Left common carotid artery plus branches (tissue), 1 donor: ENCODE data around the genes BLCAP and VSTM2L.

- PRO-cap = no peak
Observed at GRCh38 chr20:36611383-36612408, 6.1 kb downstream of the RAB5IF start.

DNA sequence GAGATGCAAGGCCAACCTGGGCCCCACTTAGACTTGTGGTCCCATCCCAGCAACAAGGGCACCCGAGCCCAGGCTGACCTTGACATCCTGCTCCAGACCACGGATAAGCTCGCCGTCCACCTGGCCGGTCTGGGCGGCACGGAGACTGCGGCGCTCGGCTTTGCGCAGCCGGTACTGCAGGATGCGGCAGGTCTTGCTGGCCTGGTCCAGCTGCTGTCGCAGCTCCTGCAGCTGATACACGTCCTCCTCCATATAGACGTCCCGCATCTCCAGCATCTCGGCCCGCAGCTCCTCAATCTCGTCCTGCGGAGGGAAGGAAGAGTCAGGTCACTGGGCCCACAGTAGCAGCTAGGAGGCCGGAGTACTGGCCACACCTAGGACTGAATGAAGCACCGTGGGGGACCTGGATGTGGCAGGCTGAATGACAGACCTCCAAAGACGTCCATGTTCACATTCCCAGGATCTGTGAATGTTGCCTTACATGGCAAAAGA is 24.2 kb downstream of the SOGA1 start:
- PRO-cap = no peak

GRCh38 chr20:36845650-36846428 is 17.5 kb downstream of the SOGA1 start:
- PRO-cap = no peak

- PRO-cap = no peak
Observed at GRCh38 chr20:36859162-36859948, 4.0 kb downstream of the SOGA1 start.

DNA sequence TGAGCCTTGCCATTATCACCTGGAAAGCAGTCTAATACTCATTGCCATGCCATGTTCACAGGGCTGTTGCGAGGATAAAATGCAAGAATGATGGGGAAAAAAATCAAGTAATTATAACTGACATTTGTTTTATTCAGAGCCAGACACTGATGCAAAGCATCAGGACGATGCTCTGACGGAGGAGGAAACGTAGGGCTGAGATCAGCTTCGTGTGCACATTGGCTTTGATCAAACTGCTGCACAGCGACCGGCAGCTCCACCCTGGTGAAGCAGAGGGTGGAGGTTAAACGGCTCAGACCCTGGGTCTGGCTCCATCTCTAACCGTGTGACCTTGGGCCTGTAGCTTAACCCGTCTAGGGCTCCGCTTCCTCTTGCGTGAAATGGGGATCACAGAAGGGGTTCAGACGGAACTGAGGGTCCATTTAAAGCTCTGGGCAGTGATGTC is 796 bp downstream of the RBL1 start:
- PRO-cap = no peak

- PRO-cap = no peak
Observed at GRCh38 chr20:37096575-37097199, 890 bp upstream of the RBL1 start.

DNA sequence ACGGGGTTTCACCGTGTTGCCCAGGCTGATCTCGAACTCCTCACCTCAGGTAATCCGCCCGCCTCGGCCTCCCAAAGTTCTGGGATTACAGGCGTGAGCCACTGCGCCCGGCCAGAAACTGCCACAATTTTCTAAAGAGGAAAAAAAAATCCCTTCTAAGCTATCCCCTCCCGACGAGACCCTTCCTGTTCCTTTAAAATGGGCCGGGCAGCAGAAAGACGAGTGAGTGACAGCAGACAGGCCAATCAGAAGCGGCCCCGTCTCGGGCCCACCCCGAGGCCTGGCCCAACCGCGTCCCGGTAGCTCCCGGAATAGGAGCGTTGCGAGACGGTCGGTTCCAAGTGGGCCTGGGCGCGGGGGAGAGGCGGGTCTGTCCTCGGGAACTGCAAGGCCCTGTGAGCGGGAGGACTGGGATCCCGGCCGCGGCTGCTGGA is 358 bp upstream of the RPN2 start:
- PRO-cap = bidirectional peak, plus-strand start outside the sequence, minus-strand start at position 184 of the sequence

DNA sequence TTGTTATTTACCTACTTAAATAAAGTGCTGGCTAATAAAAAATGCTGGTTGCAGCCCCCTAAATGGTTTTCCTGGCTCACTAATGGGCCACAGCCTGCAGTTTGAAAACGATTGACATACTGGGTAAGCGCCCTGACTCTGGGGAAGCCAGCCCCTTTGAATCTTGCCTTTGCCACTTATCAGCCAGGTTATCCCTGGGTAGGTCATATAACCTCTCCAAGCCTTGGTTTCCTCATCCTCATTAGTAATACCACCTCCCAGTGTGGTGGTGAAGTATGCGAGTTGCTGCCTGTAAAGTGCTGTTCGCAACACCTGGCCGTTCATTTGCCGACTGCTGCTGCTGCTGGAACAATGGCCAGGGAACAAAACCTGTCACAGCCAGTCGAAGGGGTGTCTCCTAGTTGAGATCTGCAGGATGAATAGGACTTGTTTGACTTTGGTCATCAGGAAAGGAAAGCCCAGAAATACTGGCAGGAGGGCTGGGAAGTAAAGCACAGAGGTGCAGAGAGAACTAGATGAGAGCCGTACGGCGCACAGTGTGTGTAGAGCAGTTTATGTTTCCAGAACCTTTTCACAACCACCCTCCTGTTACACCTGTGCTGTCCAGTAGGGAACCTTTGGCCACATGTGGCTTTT is 6.1 kb downstream of the MANBAL start:
- PRO-cap = no peak

DNA sequence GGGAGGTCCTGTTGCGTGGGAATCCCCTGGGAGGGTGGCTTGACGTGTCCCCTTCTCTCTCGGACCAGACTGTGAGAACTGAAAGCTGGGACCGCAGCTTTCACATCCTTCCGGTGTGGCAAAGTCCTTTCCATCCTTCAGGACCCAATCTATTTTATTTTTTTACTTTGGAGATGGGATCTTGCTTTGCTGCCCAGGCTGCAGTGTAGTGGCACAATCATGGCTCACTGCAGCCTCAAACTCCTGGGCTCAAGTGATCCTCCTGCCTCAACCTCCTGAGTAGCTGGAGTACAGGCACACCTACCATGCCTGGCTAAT is 9.1 kb upstream of the SRC start:
- PRO-cap = no peak

GRCh38 chr20:37393407-37394271 is 47.7 kb downstream of the SRC start:
- PRO-cap = no peak

DNA sequence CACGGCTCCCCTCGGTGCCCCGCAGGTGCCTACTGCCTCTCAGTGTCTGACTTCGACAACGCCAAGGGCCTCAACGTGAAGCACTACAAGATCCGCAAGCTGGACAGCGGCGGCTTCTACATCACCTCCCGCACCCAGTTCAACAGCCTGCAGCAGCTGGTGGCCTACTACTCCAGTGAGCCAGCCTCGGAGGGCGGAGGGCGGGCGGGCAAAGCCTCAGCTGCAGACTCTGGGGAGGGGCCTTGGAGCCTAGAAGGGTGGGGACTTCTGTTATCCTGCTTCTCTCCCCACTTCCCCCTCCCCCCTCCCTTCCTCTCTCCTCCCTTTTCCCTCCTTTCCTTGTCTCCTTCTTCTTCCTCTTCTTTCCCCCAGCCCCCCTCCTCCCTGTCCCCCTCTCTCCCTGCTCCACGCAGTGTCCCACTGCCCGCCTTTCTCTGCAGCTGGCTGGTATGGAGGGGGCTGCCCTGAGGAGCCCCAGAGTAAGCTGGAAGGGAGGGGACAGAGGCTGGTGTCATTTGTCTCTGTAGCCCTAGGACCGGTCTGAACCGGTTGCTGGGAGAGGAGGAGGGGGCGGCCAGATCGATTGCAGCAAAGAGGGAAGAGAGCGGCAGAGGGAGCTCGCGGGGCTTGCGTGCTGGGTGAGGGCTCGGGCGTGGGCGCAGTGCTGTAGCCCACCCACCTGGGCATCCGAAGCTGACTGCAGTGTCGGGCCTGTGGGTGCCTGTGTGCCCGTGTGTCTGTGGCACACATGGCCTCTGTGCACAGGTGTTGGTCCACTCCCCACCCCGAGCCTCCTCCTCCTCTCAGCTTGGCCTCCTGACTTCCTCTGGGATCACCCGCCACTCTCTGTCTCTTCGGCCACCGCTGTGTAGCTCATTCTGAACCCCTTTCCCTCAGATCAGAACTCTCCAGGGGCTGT is 50.5 kb downstream of the SRC start:
- PRO-cap = no peak

GRCh38 chr20:37405132-37405530 is 59.2 kb downstream of the SRC start:
- PRO-cap = no peak

DNA sequence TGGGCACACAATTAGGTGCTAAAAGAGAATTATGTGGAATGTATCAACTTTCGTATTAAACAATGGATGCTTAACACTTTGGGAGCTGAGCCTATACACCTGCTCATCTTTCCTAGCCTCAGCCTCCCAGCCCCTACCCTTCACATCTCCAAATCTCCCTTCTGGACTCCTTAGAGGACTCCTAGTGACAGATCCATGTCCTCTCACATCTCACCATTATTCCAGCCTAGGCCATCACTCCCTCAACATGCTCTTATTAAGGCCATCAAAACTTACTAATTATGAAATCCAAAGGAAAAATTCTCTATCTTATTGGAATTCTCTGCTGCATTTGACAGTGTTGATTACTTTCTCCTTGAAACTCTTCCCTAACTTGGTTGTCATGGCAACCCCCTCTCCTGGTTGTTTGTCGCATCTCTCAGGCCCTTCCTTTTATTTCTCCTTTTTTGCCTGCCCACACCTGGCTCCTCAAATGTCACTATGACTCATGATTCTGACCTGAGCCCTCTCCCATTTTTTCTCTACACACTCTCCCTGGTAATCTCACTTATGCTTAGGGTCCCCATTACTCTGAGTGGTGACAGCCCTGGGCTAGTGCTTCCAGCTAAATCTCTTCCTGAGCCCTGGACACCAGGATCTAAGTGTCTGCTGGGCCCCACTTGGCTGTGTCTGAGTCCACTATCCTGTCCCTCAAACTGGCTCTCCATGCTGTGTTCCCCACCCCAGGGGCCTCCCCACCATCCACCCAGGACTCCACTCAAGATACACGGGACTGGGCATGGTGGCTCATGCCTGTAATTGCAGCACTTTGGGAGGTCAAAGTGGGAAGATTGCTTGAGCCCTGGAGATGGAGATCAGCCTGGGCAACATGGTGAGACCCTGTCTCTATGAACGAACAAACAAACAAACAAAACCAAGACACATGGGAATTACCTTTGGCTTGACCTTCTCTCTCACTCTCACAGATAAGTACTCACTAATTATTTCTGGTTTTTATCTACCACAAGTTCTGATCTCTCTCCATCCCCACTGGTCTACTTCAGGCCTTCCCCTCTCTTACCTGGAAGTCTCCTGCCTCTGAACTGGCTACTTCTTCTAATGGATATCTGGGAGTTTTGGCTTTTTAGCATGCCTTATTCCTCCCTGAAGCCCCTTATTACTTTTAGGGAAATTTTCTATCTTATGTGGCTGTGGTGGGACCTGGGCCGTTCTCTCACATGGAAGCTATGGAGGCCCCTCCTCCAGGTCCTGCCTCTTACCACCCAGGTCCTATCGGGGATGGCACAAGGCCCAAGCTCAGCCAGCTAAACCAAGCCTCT is 16.5 kb upstream of the NNAT start:
- PRO-cap = no peak

DNA sequence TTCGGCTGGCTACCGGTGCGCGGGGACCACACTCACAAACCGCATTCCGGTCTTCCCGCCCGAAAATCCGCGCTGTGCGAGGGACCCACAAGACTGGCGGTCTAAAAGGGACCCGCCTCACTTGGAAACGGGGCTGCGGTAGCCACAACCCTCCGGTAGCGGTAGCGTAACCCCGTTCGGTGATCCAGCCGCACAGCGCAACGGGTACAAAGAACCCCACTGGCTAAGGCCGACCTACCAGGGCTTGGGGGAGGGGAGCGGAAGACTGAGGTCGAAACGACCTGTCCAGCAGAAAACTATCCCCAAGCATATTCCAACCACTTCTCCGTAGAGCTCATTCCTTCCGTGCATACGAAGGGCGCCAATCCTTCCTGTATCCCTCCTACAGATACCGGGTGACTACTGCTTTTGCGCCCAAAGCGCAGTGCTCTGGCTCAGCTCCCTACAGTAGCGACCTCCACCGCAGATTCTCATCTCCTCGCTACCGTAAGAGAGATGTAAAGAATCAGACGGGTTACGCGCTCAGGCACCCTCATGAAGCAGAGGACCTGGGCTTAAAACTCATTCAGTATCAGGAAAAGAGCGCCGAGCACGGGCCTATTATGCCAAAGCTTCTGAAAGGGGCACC is 736 bp upstream of the NNAT start:
- PRO-cap = no peak

DNA sequence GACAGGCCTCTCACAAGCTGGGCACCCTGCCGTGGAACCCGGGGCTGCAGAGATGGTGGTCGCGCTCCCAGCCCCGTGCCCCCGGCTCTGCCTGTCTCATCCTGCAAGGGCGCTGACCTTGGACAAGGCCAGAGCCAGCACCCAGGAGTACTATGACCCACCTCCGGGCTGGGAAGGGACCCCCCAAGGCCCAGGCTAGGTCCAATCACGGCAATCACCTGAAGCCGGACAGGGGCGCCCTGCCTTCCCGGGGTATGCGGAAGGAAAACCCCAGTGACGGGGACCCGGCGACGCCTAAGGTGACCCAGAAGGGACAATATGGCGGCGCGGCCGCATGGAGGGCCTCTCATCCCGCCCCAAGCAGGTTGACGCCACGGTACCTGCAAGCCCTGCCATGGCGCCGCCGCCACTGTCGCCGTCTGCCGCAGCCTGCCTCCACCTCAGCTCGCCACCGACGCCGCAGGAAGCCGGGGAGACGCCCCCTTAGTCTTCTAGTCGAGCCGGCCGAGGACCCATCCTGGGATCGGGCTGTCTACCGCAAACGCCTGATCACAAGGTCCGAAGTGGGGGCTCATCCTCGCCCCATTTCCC is at the start of gene BLCAP:
Gene BLCAP, minus strand, starts transcription at position 464 of the 591 bp plus-strand sequence.
- PRO-cap = bidirectional peak, plus-strand start outside the sequence, minus-strand start at position 421 of the sequence

GRCh38 chr20:37902569-37903334 is at the start of gene VSTM2L:
VSTM2L (plus strand) TSS chr20:37903127.
- PRO-cap = no peak

GRCh38 chr20:38139698-38140430 is 25.2 kb downstream of the TGM2 start:
- PRO-cap = no peak

- PRO-cap = no peak
Observed at GRCh38 chr20:38343785-38344480, 2.3 kb upstream of the LBP start.

GRCh38 chr20:38350496-38351173 is 4.4 kb downstream of the LBP start:
- PRO-cap = no peak

DNA sequence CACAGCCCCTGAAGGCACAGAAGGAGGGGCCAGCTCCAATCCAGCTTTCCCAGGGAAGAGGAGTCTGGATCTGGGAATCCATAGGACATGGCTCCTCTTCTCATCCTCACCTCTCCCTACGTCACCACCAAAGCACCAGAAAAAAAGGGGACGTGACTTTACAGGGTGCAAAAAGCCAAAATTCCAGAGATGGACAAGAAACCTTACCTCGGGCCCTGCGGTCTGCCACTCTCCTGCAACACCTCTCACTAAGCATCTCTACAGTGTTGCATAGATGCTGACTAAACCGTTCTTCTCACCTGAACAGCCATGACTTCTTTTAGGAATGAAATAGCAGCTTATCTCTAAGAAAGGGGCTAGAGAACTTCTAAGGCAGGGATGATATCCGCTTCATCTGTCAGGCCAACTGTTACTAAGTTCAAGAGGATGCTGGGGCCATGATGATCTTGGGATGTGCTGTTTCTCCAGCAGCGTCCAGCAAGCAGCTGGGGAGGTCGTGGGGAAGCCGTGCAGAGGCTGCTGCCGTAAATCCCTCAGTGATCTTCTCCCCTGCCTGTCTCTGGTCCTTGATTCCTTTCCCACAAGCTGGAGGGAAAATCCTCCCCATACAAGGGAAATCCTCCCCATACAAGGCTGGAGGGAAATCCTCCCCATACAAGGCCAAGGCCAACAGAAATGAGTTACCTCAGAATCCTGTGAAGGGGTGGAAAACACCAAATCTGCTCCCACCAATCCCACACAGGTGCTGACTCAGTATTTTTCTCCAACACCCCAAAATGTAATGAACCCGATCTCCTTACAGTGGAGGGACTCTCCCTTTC is 44.2 kb upstream of the RALGAPB start:
- PRO-cap = no peak